Camera-type eye (tissue), 1 donor: ENCODE measurements around a stretch of chr14.

DNA sequence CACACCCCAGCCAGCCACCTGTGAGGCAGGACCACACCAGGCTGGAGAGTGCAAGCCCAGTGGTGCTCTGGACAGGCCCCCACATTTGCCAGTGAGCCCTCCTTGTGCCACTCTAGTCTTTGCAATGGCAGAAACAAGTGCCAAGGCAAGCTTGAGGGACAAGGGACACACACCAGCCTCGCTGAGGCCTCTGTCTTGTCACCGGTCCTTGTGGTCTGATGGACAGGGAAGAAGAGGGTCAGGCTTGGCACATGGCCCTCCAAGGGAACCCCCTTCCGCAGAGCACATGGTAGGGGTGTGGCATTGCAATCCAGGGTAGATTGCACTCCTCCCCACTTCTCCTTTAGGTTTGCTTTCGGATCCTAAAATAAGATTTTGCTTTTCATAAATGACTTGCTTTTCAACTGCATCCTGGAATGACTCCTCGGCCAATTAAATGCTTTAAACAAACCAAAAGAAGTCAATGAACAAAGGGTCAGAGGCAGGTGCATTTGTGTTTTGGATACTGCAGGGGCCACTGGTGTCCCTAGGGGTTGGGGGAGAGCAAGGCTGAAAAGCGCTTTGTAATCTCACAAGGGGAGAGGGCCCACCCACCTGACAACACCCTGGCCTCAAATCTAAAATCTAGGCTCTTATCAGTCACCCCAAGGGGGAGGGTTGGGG is 53.5 kb downstream of the CCDC88C start:
- RAMPAGE, long total RNA: no peak

- RAMPAGE, long total RNA: no peak
Observed at GRCh38 chr14:91399910-91400482, 17.6 kb downstream of the CCDC88C start.

DNA sequence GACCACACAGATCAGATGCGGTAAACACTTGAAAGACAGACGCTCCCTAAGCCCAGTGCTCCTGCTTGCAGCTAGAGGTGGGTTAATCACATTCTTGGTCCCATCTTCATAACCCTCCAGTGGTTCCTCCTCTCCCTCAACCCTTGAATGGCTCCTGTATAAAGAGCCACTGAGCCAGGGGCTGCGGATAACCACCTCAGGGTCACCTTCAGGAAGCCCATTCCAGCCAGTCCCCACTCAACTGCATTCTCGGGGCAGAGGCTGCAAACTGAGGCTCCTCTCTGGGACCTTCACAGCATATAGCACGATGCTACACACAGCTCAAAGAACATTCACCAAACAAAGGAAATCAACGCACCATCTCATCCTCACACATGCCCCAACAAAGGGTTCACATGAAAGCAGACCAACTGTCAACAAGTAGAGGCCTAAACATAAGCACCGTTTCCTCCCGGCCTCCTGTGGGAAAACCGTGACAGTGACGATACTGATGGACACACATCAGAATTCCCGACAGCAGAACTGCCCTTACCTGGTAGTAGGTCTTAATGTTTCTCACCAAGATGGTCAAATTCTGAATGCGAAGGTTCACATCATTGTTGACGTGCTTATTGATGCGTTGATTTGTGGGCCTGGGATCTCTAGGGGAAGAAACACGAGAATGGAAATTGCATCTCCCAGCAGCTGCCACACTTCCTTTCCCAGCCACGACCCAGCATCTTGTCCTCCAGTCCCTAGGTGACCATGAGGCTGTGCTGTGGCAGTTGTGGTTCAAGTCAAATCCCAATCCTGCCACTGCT is 9.3 kb downstream of the CCDC88C start:
- RAMPAGE, long total RNA: no peak

DNA sequence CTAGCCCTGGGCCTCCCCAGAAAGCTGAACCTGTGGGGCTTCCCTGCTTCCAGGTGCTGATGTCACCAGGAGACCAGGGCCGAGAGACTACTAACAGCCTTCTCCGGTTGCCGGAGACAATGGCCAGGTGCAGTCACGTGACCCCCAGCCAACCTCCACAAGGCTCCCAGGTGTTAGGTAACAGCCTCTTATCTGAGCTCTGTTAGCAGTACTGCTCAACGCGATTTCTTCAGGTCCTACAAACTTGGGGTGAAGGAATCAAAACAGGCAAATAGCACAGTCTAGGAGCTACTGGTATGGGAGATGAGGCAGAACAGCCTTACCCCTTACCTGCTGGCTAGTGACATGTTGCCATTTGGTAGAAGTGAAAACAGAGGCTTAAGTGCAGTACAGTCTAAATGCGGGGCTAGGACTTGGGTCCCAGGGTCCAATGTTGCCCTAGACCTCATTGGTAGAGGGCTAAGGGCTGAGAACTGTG is 3.9 kb downstream of the CCDC88C start:
- RAMPAGE, long total RNA: no peak

DNA sequence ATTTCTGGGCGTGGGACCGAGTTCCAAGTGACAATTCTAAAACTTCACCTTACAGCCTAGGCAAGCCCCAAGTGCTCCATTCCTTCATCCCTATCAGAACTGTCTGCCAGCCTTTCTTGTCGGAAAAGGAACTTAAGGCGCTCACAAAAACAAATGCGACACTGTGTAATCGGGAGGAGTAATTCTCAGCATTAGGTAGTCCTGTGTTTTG is 759 bp upstream of the PPP4R3A start:
- RAMPAGE, long total RNA: no peak

DNA sequence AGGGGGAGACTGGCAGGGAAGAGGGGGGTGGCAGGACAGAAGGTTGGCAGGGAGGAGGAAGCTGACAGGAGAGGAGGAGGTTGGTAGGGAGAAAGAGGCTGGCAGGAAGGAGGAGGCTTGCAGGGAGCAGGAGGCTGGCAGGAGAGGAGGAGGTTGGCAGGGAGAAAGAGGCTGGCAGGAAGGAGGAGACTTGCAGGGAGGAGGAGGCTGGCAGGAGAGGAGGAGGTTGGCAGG is 63.5 kb upstream of the PPP4R3A start:
- RAMPAGE, long total RNA: no peak

GRCh38 chr14:91792245-91792716 is 60.4 kb upstream of the CATSPERB start:
- RAMPAGE, long total RNA: no peak

DNA sequence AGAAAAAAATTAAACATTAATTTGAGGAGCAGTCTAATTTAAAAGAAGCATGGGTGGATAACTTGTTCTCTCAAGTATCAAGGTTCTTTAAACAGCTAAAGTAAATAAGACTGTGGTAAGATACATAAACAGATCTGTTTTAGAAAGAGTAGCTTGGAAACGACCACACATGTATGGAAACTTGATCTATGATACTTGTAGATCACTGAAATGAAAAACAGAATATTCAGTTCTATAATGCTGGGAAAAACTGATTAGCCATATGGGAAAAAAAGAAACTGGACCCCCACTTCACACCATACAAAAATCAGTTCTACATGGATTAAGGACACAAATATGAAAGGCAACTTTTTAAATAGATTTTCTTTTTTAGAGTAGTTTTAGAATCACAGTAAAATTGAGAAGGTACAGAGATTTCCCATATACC is 35.9 kb downstream of the TC2N start:
- RAMPAGE, long total RNA: no peak

DNA sequence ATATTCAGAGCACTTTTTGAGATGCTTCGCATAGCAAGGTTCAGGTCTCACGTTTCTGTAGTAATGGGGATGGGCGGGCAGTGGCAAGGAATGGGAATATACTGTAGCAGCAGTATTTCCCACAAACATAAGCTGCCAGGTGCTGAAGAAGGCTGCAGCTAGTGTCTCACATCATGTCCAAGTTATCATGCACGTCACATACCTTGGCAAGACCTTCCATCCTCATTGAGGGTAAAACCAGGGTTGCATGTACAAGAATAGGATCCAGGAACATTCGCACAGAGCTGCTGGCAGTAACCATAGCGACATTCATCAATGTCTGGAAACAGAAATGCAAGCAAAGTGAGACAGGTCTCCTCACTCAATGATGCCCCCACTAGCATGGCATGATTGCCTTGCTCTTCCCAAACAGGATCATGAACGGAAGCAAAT is 23.7 kb upstream of the TC2N start:
- RAMPAGE, long total RNA: no peak

DNA sequence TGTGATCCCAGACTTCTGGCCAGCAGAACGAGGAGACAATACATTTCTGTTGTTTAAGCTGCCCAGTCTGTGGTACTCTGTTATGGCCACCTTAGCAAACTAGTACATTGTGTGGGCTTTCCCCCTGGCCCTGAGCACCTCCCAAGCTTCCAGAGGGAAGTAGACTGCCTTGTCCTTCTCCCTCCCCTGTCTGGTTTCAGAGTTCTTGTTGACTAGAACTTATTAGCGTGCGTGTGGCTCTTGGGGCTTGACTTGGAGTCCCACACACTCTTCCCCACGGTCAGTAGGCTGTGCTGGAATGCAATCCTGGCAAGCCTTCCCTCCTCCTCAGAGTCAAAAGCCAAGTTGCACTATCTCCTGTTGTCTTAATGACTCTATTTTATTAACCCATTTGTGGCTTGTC is 27.7 kb downstream of the FBLN5 start:
- RAMPAGE, long total RNA: no peak

GRCh38 chr14:91964795-91965313 is 17.4 kb upstream of the FBLN5 start:
- RAMPAGE, long total RNA: no peak

DNA sequence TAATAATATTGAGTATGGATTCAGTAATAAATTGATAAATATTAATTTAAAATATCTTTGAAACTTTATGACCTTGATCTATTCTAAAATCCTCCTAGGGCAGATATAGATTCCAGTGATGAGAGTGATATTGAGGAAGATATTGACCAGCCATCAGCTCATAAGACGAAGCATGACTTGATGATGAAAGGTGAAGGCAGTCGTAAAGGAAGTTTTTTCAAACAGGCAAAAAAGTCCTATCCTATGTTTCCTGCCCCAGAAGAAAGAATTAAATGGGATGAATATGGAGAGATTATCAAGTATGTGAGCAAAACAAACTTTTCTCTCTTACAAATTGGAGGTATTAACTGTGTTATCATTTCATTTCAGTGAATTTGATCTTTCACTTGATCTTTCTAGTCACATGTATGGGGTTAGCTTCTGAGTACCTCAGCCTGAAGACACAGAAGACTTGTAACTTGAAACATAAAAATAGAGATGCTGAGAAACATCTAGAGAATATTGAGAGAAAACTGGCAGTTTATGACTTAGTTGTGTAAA is 33.3 kb downstream of the CPSF2 start:
- RAMPAGE, long total RNA: no peak

DNA sequence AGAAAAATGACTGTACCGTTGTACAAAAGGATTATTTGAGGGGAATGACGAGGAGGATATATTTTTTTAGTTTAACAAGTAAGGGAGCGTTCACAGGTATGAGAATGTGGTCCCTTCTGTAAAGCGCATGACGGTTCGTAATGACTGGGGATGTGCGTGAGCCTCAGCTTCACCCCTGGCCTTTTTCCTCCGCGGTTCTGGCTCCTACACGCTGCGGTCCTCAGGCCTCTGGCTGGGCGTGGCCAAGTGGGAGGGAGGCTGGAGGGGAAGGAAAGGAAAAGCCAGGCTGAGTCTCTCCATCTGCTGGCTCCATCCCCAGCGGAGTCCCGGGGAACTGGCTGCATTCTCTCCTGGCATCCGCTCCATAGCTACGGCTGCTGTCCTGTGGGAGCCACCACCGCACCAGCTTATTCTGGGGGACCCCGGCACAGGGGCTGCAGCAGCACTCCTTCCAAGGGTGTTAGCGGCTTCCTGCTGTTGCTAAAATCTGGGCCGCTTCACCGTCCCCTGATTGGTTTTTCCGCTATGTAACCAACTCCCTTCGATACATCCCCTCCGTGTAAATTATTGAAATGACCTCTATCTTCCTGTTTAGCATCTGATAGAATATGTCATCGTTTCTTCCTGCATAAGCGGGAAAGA is 68.2 kb upstream of the SLC24A4 start:
- RAMPAGE, long total RNA: no peak

GRCh38 chr14:92546288-92547190 is 33.0 kb downstream of the RIN3 start:
- RAMPAGE, long total RNA: no peak

DNA sequence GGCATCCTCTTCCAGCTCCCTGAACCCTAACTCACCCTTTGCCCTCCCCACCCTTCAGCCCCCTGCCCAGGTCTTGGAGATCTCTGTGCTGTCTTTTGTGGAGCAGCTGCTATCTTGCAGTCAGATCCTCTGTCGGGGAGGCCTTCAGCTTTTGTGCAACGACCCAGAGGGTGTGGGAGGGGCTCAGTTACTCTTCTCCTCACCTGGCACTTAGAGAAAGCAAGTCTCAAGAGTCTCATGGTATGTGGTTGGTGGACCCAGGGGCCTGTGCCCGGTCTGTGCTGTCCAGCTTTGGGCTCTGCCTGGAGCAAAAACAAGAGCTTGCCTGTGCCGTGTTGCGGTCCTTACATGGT is 89.7 kb downstream of the RIN3 start:
- RAMPAGE, long total RNA: no peak

DNA sequence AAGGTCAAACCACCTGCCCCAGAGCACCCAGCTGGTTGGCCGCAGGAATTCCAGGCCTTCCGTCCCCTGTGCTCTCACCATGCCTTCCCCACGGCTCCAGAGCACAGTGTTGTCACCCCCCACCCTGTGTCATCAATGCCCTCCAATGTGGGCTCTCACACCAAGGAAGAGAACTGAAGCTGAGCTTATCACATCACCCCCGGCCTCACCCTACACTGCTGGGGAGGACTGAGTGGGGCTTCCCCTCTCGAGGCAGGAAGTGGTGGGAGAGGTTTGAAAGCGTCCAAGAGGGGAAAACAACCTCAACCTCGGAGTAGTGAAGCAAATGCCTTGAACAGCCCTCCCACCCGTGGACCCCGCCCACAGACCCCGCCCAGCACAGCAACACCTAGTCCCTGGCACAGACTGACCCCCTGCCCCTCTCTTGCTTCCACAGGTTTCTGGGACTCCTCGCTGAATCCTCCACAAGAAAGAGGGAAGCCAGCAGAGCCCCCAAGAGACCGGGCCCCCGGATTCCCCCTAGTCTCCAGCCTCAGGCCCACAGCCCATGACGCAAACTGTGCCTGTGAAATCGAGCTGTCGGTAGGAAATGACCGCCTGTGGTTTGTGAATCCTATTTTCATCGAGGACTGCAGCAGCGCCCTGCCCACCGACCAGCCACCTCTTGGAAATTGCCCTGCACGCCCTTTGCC is 97.1 kb downstream of the LGMN start:
- RAMPAGE, long total RNA: no peak

- RAMPAGE, long total RNA: no peak
Observed at GRCh38 chr14:92675494-92675747, 73.0 kb downstream of the LGMN start.

DNA sequence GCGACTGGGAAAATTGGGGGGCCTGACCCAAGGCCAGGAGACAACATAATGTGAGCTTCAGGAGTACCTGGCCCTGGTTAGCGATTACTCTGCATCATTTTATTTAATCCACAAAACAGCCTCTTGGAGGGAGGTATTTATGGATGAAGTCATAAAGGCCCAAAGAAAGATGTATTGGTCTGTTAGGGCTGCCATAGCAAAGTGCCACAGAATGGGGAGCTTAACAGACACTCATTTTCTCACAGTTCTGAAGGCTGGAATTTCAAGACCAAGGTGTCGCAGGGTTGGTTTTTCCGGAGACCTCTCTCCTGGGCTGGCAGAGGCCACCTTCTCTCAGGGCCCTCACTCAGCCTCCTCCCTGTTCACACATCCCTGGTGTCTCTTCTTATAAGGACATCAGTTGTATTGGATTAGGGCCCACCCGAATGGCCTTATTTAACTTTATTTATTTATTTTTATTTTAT is 57.4 kb downstream of the LGMN start:
- RAMPAGE, long total RNA: no peak

DNA sequence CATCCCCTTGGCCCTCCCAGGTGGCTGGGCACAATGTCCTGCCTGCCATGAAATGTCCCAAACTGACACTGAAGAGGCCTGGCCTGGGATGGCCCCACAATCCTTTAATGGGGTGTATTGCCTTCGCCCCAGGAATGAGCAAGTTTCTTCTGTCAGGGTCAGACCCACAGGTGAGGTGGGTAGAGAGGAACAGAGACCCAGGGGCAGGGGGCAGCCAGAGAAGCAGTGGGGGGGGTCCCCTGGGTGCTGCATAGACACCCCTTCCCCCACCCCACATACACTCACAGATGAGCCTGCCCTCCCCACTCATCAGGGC is 55.9 kb downstream of the LGMN start:
- RAMPAGE, long total RNA: no peak

GRCh38 chr14:92750283-92750524 is 1.8 kb upstream of the LGMN start:
- RAMPAGE, long total RNA: no peak